A549 (cell line): ENCODE results near the genes NPPA and KIAA2013.

DNA sequence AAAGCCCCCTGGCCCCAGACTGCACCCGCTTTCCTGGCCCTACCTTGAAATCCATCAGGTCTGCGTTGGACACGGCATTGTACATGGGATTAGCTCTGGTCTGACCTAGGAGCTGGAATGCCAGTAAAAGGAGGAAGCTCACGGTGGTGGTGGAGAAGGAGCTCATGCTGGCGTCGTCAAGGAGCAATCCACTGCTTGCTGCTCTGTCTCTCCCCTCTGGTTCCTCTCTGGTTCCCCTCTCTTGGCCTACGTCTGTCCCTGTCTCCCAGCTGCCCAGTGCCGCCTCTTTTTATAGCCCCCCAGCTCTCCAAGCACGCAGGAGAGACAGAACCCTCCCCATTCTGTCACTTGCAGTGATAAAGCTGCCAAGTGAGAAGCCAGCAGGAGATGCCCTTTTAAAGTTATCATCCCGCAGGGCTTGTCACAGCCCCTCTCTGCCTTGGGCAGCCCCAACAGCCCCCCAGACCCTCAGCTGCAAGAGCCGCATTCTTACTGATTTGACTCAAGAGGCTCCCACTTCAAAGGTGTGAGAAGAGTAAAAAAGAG, at the start of gene NPPA:
NPPA (minus strand) TSS at position 265 of the 546 bp plus-strand sequence.
- PRO-cap = no peak
CAGE:
- cytosol, long polyA plus RNA = no peak
- long polyA plus RNA = no peak
- nucleus, long polyA plus RNA = no peak

GRCh38 chr1:11880784-11881592, 22.2 kb upstream of the NPPB start:
- PRO-cap = no peak
CAGE:
- cytosol, long polyA plus RNA = no peak
- long polyA plus RNA = no peak
- nucleus, long polyA plus RNA = no peak

DNA sequence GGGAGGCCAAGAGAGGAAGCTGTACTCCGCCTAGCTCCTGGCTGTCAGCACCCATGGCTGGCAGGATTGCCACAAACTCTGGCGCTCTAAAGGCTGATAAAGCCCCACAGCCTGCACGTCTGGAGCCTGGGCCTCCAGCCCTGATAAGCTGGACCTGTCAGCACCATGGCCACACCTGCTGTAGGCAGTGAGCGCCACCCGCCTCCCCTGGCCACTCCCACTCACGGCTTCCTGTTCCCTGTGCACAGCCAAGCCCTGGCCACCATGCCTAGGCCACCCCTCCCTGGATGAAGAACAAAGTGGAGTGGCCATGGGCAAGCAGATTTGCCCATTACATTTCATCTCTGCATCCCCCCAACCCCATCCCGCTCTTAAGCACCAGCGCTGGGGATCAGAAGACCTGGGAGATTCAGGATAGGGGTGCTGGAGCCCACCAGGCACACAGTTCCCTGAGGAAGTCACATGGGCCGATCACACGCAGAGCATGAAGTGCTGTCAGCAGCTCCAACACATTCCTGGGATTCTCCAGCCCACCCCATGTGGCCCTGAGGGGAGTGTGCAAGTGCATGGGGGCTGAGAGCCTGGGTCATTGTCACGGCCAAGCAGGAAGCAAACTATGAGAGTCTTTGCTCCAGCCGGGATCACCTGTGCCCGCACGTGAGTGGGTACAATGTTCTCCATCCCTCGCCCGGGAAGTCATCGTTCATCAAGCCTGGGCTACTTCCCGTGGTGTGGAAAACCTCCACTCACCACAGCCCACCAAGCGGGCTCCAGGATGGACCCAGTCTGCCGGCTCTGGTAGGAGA, 24.4 kb upstream of the NPPB start:
- PRO-cap = no peak
CAGE:
- cytosol, long polyA plus RNA = no peak
- long polyA plus RNA = no peak
- nucleus, long polyA plus RNA = no peak

DNA sequence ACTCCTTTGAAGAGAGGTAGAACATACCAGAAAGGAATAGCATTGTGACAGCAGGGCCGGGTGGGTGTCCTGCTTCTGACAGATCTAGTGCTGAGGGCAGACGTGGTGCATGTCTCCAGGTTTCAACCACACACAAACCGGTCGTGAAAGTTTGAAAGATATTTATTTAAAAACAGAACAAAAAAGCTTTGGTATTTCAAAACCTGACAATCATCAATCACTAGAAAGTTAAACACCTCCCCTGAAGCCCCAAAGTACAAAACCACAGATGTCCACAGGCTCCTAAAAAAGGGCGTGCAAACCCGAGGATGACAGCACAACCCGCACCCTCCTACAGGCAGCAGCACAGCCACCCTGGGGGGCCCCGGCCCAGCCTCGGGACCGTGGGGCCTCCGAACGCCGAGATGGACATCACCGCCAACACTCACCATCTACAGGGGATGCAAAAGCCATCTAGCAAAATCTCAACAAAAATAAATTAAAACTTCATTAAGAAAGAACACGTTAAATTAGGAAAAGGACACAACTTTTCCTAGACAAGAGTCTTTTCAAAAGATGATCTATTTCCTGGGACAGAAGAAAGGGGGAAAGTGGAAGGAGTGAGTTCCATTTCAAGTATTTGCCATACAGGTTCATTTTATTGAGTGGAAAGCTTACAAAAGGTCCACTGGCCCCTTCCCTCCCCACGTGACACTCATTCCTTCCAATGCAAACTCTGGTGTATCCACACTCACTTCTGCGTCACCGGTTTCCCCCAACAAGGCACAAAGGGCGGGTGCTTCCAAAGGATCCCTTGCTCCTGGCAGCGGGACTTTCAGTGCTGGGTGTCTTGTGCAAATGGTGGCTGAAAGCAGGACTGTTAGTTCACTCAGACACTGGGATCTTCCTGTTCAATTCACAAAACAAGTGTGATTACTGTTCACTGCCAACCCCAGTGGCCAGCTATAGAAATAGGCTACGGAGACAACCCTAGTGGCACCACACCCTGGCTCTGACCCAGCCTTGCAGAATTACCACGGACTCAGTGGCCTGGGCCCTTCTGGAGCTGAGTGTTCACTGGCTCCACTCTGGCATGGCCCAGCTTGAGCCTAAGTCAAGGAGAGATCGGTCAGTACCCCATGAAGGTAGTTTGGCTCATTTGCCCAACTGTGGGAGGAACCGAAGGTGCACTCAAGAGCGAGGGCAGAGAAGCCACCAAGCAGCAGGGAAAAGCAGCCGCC, 6.4 kb downstream of the KIAA2013 start:
- PRO-cap = no peak
CAGE:
- cytosol, long polyA plus RNA = no peak
- long polyA plus RNA = no peak
- nucleus, long polyA plus RNA = no peak

GRCh38 chr1:11925717-11926812, at the start of gene KIAA2013:
TSS of gene KIAA2013 (minus strand) at chr1:11926427.
- PRO-cap = bidirectional peak, plus-strand start at chr1:11926565, minus-strand start at chr1:11926420
CAGE:
- cytosol, long polyA plus RNA = no peak
- long polyA plus RNA = start-site peak on the minus strand at chr1:11926399-11926420, 105 and 49 reads in 2 replicates
- nucleus, long polyA plus RNA = no peak

DNA sequence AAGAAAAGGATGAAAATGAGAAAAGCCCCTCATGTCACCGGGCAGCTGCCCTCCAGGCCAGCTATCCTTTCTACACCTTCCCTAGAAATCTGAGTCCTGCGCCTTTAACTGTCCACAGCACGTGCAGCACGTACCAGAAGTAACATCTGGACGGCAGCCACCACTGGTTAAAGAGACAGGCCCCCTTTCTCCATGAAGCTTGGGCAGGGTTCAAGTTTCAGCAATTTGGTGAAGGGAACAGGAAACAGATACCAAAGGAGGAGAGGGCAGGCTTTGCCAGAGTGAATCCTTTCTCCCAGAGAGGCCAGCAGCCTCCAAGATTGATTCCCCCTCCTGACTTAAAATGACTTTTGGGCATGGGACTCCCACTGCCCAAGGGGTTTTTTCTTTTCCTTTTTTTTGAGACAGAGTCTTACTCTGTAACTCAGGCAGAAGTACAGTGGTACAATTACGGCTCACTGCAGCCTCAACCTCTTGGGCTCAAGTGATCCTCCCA, 3.7 kb upstream of the KIAA2013 start:
- PRO-cap = no peak
CAGE:
- cytosol, long polyA plus RNA = no peak
- long polyA plus RNA = no peak
- nucleus, long polyA plus RNA = no peak

DNA sequence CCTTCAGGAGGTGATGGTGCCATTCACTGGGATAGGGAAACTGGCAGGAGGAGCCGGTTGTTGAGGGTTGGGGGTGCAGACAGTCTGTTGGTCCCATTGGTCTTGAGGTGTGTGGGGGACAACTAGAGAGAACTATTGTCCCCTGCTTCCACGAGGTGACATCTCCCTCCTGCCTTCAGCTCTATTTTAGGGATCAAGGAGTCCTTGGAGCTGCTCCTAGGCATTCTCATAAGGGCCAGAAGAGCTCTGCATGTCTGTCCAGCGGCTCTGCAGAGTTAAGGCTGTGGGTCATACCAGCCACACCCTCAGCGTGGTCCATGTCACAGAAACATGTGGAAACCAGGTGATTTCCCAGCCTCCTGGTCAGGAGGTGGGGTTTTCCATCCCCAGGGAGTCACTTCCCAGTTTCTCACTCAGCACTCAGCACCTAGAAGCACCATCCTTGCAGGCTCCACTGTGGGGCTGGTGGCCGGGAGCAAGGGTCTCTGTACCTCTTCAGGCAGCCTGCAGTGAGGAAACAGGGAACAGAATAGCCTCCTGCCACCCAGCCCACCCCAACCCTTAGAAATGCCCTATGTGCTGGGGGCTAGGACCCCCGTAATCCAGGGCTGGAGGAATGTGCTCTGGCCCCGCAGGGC, 1.5 kb upstream of the TNFRSF1B start:
- PRO-cap = no peak
CAGE:
- cytosol, long polyA plus RNA = no peak
- long polyA plus RNA = no peak
- nucleus, long polyA plus RNA = no peak

DNA sequence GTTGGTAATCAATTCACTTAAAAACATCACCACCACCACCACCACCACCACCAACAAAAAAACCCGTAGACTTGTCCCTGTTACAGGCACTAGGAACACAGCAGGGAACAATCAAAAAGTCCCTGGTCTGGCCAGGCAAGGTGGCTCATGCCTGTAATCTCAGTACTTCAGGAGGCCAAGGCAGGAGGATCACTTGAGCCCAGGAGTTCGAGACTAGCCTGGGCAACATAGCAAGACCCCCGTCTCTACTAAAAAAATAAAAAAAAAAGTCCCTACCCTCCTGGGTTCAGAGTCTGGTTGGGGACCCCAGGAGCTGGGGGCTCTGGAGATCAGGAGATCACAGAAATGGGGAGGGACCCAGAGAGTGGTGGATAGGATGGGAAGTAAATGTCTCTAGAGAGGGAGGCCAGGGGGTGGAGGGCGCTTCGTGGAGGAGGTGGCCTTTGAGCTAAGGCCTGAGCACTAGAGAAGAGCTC, 25.0 kb upstream of the VPS13D start:
- PRO-cap = no peak
CAGE:
- cytosol, long polyA plus RNA = no peak
- long polyA plus RNA = no peak
- nucleus, long polyA plus RNA = no peak

DNA sequence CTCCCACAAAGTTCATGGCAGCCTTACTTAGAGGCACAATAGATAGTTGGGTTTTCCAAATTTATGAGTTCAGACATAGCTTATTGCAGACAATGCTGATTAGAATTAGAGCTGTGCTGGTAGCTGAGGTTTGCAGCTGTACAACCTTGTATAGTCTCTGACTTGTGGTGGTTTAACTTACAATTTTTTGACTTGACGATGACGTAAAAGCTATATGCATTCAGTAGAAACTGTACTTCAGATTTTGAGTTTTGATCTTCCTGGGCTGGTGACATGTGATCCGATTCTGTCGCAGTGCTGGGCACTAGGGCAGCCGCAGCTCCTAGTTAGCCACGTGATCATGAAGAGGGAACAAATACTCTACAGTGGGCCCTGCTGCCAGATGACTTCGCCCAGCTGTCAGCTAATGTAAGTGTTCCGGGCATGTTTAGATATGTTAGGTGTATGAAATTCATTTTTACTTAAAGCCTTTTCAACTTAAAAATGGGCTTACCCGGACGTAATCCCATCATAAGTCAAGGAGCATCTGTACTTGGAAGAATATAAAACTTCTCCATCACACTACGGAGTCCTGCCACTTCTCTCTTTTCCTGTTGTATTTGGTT, 167.6 kb downstream of the DHRS3 start:
- PRO-cap = no peak
CAGE:
- cytosol, long polyA plus RNA = no peak
- long polyA plus RNA = no peak
- nucleus, long polyA plus RNA = no peak

- PRO-cap = no peak
CAGE:
- cytosol, long polyA plus RNA = no peak
- long polyA plus RNA = no peak
- nucleus, long polyA plus RNA = no peak
Measured at GRCh38 chr1:12490430-12491016, 127.5 kb downstream of the DHRS3 start.

DNA sequence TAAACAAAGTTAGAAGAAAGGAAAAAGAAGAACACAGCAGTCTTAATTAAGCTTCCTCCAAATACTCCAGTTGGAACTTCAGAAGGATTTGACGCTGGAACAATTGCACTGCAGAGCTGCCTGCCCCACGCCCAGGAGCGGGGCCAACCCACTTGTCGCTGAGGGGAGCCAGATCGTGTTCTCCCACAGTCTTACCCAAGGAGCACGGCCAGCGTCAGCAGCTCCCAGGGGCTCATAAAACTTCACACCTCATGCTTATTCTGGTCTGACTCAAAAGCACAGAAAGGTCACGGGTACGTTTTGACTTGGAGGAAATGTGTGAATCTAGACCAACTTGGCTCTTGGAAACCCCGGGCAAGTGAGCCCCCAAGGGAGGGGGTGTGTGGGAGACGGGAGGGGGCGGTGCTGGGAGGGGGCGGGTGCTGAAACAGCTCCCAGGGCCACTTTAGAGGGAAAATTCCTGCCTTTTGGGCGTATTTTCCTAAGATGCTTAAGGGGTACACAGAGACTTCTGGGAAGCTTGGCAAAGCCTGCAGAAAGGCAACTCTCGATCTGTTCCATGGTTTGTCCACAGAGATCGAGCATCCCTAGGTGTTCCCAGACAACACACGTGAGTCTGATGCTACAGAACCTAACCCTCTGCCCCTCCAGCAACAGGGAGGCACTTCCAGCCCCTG, 99.0 kb downstream of the DHRS3 start:
- PRO-cap = no peak
CAGE:
- cytosol, long polyA plus RNA = no peak
- long polyA plus RNA = no peak
- nucleus, long polyA plus RNA = no peak

GRCh38 chr1:12529180-12529922, 88.7 kb downstream of the DHRS3 start:
- PRO-cap = no peak
CAGE:
- cytosol, long polyA plus RNA = no peak
- long polyA plus RNA = no peak
- nucleus, long polyA plus RNA = no peak

- PRO-cap = no peak
CAGE:
- cytosol, long polyA plus RNA = no peak
- long polyA plus RNA = no peak
- nucleus, long polyA plus RNA = no peak
Measured at GRCh38 chr1:12549440-12550382, 68.3 kb downstream of the DHRS3 start.

DNA sequence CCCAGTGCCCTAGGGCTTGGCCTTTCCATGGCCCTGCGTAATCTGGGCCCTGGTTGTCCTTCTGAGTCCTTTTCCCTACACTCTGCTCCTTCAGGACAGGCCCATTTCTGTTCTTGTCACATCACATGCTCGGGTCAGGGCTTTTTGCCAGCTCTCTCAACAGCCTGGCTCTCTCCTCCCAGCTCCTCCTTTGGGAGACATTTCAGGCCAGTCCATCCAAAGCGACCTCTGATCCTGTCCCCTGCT, 45.0 kb downstream of the DHRS3 start:
- PRO-cap = no peak
CAGE:
- cytosol, long polyA plus RNA = no peak
- long polyA plus RNA = no peak
- nucleus, long polyA plus RNA = no peak

- PRO-cap = no peak
CAGE:
- cytosol, long polyA plus RNA = no peak
- long polyA plus RNA = no peak
- nucleus, long polyA plus RNA = no peak
Measured at GRCh38 chr1:12579607-12580788, 38.0 kb downstream of the DHRS3 start.

DNA sequence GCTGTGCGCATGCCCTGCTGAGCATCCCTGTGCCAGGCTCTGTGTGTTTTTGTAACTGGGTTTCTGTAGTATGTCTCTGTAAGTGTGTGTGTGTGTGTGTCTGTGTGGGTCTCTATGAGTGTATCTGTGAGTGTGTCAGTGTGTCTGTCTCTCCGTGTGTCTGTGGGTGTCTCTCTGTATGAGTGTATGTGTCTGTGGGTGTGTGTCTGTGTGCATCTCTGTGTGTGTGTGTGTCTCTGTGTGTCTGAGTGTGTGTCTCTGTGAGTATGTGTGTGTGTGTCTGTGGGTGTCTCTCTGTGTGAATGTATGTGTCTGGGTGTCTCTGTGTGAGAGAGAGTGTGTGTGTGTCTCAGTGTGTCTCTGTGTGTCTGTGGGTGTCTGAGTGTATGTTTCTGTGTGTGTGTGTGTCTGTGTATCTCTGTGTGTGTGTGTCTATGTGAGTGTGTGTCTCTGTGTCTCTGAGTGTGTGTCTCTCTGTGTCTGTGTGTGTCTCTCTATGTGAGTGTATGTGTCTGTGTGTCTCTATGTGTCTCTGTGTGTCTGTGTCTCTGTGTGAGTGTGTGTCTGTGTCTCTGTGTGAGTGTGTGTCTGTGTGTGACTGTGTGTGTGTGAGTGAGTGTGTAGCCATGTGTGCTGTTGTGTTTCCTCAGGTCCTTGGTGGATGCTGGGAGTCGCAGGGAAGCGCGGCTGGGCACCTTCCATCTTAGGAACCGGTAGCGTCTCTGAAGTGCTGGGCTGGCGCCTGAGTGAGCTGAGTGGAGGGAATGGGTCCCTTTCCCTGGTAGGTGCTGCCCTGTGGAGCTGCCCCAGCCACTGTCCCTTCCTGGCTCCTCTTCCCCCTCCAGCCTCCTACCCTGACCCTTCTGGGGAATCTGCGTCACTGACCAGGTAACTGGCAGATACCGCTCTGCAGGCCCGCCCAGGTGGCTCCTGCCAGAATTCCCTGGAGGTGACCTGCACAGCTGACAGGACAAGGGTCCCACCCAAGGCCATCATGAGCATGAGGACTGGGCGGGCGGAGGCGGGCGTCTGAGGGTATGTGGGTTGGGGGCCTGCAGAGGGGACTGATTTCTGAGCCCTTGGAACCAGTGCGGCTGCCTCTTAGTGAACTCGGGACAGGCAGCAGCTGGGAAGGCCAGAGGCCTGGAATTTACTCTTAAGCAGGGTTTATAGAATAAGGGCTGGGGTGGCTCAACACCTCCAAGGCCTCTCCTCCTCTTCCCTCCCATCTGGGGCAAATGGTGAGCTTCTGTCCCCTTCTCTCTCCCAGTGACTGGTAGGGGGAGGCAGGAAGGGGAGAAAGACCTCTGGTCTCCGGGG, 32.8 kb downstream of the DHRS3 start:
- PRO-cap = no peak
CAGE:
- cytosol, long polyA plus RNA = no peak
- long polyA plus RNA = no peak
- nucleus, long polyA plus RNA = start-site peak on the minus strand centred at position 449 of the sequence, 785 bp wide, 18 and 37 reads in 2 replicates

DNA sequence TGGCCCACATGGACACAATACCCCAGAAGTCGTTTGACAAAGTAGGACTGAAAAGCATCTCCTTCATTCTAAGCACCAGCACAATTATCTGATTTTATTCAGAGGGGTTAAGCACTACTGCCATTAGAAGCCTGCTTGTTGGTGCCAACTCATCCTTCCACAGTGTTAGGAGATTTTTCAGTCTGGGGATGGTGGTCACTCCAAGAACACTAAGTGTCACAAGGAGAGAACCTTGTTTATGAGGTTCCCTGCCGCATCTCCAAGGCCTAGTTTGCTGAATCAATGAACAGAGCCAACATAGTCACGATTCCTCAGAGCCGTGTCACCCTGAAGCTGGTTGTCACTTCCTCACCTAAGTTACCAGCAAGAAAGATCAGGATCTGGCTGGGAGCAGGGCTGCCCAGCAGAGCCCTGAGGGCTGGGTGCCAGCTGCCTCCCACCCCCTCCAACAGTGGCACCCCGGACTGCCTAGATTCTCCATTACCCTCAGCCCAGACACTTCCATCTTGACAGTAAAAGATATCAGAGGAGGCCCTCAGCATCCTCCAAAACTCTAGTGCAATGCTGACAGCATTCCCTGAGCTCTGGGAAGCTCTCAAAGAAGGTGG, 8.9 kb downstream of the DHRS3 start:
- PRO-cap = no peak
CAGE:
- cytosol, long polyA plus RNA = no peak
- long polyA plus RNA = no peak
- nucleus, long polyA plus RNA = no peak

- PRO-cap = no peak
CAGE:
- cytosol, long polyA plus RNA = no peak
- long polyA plus RNA = no peak
- nucleus, long polyA plus RNA = no peak
Measured at GRCh38 chr1:12611982-12613002, 5.7 kb downstream of the DHRS3 start.

GRCh38 chr1:12613003-12613791, 4.8 kb downstream of the DHRS3 start:
- PRO-cap = no peak
CAGE:
- cytosol, long polyA plus RNA = no peak
- long polyA plus RNA = no peak
- nucleus, long polyA plus RNA = no peak

- PRO-cap = no peak
CAGE:
- cytosol, long polyA plus RNA = no peak
- long polyA plus RNA = no peak
- nucleus, long polyA plus RNA = no peak
Measured at GRCh38 chr1:12634051-12634507, 9.8 kb upstream of the AADACL4 start.